BJ (cell line): ENCODE results near the genes TMEM151A, CD248, BRMS1, CTSF, LRFN4 and PC.

GRCh38 chr11:66081352-66081961 is 11.4 kb downstream of the PACS1 start:
- CAGE, long polyA plus RNA = no peak
- RRBS = no CpG with 5 or more reads among the region's 7 CpGs

DNA sequence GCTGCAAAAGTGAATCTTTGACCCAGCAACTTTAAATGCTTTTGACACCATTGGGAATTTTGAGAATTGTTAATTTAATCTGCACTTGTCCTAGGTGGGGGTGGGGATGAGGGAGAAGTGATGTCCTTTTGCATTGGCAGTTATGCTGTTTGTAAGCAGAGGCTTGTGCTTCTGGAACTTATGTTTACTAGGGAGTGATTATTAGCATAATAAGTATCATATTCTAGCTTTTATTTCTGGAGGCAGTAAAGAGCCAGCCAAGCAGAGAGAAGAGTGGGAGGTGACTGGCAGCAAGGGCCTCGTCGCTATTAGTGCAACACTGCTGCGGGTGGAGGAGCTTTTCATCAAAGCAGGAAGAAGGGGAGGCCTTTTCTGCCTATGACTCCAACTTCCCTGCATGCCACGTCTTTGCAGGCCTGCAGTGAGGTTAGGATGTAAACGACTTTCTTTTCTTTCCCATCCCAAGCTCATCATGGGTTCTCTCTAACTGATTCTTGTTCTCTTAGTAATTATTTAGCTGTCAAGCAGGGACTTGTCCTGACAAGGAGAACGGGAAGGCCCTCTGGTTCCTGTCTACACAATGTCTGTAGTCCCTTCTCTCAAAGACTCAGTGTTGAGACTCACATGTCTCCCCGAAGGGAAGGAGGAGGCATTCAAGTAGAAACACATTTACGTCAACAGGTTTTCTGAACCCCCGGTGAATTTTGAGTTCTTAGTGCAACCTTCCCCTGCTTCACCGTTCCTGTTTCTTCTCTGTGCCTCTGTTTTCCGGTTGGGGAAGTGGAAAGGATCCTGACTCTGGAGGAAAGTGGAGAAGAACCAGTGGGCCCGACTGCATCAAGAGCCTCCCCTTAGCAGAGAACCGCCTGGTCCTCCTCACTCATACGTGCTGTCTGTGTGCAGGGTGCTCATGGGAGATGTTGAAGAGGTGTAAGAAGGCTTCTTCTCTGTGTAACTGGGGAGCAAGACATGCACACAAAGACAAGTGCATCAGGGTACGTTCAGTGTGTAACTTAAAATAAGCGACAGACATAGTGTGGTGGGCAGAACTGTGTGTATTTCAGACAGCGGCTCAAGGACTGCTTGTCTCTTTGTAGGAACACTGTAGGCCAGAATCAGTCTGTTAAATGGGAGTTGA is 56.9 kb downstream of the PACS1 start:
- CAGE, long polyA plus RNA = no peak
- RRBS = 72% methylated on average over 3 of the region's 17 CpGs

DNA sequence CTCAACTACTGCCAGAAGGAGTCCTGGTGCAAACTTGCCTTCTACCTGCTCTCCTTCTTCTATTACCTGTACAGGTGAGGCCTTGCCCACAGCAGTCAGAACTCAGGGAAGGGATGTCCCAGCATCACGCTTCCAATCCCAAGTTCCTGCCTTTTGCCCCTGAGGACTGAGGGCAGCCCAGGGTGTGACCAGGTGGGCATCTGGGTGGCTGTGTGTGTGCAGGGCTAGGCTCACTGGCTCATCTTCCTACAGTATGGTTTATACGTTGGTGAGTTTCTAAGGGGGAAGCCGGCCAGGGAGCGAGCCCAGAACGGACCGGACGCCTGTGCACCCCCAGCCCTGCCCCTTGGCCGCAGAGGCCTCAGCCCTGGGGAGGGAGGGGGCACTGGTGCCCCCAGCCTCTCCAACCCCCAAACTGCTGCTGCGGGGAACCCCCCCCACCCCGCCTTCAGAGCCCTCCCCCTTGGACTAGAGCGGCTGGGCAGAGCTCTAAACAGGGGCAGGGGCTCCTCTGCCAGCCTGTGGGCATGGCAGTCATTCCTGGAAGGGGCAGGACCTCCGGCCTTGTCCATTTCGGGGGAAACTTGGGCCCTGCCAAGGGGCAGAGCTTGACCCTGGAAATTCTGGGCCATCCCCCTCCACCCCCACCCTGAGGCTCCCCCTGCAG is 5.5 kb downstream of the CNIH2 start:
- CAGE, long polyA plus RNA = no peak
- RRBS = no CpG with 5 or more reads among the region's 13 CpGs

GRCh38 chr11:66287839-66288512 is 967 bp downstream of the YIF1A start:
- CAGE, long polyA plus RNA = no peak
- RRBS = 56% methylated on average over 3 of the region's 18 CpGs

GRCh38 chr11:66291405-66292651 is at the start of gene TMEM151A:
Gene TMEM151A (plus strand): TSS chr11:66291894.
- CAGE, long polyA plus RNA = no peak
- RRBS = 5% methylated on average over 45 of the region's 115 CpGs

DNA sequence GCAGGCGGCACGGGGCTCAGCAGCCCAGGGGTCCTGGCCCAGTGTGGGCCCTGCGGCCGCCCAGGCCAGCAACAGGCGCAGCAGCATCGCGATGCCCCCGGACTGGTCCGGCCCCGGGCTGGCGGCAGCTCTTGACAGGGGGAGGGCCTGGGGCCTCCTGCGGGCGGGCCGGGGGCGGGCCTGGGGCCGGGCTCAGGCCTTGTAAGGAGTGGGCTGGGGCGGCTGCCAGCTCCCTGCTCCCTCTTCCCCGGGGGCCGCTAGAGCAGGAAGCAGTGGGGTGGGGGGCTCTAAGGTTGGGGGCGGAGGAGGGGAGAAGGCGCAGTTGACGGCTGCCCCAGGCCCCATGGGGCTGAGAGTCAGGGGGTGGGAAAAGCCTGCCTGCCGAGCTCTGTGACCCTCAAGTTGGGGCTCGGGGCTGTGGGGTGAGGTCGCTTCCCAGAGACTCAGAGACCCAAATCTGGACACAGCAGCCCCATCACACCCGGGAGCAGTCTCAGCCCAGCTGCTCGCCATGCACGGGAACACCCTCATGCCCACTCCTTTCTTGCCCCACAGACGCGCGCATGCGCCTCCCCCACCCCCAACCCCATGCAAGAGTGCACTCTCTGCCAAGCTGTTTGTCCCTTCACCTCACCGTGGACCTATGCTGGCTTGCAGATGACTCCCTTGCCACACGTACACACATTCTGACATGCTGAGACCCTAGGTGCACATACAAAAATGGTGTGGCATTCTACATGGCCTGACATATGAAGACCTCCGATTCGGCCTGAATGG is at the start of gene CD248:
CD248 (minus strand) TSS at position 104 of the 777 bp plus-strand sequence.
- CAGE, long polyA plus RNA = start-site peak on the minus strand centred at position 102 of the sequence, 6 bp wide, 411 and 407 reads in 2 replicates
- RRBS = 1% methylated on average over 8 of the region's 36 CpGs

GRCh38 chr11:66344760-66345671 is at the start of gene BRMS1:
Gene BRMS1 (minus strand): TSS chr11:66345104.
- CAGE, long polyA plus RNA = start-site peak on the minus strand at chr11:66345057-66345104, 100 and 470 reads in 2 replicates
- RRBS = under 1% methylated on average over 16 of the region's 61 CpGs

- CAGE, long polyA plus RNA = no peak
- RRBS = no CpG with 5 or more reads among the region's 9 CpGs
Observed at GRCh38 chr11:66418019-66418644, 2.7 kb upstream of the NPAS4 start.

DNA sequence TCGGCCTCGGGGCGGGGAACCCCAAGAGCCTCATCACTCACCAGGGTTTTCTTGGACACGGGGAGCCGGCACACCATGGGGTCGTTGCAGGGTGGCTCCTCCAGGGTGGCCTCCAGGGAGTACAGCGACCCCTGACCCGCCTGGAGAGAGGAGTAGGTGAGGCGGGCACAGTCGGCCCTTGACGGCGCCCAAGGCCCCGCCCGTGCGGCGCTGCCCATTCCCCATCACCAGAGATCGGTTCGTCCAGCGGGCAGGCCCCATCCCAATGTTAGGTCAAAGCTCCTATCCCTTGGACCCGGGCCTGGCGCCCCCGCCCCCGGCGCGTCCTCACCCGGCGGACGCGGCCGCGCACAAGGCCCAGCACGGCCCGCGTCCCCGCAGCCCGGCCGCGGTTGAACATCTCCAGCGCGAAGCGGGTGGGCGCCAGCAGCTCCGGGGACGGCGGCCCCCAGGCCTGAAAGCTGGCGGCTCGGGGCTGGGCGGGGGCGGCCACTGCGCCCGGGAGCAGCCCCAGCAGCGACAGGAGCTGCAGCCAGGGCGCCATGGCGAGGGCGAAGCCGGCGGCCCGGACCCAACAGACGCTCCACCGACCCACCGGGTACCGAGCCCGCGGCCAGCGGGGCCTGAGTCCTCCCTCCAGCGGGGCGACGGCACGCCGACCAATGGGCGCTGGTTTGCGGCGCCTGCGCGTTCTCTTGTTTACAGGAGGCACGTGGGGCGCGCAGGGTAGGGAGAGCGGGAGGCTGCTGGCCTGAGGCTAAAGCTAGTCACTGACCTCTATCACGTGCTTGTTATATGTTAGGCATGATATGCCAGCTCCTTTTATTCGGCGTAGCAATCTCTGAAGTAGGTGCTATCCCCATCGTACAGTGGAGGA is at the start of gene CTSF:
CTSF (minus strand) TSS at position 664 of the 877 bp plus-strand sequence.
- CAGE, long polyA plus RNA = no peak
- RRBS = 2% methylated on average over 31 of the region's 83 CpGs

DNA sequence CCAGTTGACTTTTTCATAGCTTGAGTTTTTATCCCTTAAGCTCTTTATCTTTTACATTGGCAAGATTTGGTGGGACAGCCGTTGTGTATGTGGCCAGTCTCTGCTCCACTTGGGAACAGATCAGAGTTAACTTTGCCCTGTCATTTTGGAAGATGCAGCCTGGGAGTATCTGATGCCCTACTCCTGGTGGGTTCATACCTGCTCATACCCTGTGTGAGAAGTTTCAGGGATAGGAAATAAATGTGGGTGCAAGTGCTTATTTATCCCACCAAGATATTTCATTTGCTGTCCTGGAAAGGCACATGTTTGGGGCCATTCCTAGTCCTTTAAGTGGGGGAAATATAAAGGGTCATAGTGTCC is 1.6 kb downstream of the RBM14 start:
- CAGE, long polyA plus RNA = no peak
- RRBS = no CpG with 5 or more reads among the region's 1 CpG

- CAGE, long polyA plus RNA = no peak
- RRBS = no CpG with 5 or more reads among the region's 23 CpGs
Observed at GRCh38 chr11:66623784-66624672, 7.6 kb downstream of the RBM14 start.

DNA sequence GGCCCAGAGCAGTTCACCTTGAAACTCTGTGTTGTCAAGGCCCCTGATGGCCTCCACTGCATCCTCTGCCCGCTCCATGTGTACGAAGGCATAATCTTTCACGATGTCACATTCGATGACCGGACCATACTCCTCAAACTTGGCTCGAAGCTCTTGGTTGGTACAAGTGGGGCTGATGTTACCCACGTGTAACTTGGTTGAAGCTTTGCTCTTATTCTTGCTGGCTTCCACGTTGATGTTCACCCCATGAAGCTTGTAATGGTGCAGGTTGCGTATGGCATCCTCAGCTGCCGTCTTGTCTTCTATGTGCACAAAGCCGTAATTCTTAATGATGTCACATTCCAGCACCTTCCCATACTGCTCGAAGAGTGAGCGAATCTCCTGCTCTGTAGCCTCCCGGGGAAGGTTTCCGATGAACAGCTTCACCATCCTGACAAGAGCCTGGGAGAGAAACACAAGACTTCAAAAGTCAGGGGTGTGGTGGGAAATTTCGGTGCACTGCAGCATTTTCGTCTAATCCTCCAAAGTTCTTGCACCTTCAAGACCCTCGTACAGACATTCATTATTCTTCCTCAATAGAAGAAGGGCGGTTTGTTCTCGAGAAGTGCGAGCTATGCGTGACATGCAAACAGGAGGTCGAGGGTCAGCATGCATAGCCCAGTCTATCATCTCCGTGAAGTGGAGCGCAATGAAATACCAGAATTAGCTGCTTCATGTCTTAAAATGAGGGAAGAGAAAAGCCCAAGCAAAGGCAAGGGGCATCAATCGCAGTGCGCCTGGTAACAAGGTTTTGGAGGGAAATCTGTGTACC is 831 bp downstream of the RBM4B start:
- CAGE, long polyA plus RNA = no peak
- RRBS = no CpG with 5 or more reads among the region's 27 CpGs

GRCh38 chr11:66718210-66719414 is 10.4 kb downstream of the SPTBN2 start:
- CAGE, long polyA plus RNA = no peak
- RRBS = 38% methylated on average over 9 of the region's 40 CpGs

DNA sequence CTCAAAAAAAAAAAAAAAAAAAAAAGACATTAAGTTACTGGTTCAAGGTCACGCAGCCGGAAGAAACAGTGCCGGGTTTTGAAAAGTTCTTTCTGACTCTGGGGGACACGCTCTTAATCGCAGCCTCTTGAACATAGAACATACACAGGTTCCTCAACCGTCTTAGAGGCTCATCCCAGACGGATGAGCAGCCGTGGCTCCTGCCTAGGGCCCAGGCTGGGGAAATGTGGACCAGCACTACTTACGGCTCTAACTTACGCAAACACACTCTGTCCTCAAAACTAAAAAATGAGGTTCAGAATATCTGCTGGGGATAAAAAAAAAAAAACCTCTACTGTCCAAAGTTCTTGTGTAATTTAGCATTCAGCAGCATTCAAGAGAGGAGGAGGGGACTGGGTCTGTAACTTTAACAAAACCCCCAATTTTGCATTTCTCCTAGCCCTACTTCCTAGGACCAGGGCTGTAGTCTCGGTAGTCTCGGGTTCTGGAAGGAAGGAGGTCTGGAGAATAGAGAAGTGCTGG is 6.1 kb downstream of the SPTBN2 start:
- CAGE, long polyA plus RNA = no peak
- RRBS = no CpG with 5 or more reads among the region's 12 CpGs

DNA sequence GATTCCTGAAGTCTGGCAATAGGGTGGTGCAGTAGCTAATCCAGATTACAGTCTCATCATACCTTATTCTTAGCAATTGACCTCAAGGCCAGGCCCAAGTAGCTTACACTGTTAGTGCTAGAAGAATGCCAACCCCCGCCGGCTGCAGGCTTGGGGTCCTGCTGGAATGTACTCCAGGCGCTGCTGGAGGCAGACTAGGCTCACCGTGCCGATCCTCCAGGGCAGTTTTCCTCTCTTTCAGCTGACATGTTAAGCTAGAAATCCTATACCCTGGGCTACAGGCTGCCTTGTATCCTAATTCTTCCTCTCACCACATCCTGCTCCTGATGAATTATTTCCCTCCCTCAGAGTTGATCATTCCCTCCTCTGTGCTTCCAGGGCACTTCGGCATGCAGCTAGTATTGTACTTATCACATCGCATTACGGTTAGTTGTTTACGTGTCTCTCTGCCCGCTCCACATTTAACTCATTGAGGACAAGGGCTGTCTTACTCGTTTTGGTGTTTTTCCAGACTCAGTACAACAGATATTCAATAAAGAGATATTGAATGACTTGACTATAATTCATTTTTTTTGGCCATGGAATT is 3.3 kb downstream of the SPTBN2 start:
- CAGE, long polyA plus RNA = no peak
- RRBS = no CpG with 5 or more reads among the region's 11 CpGs

- CAGE, long polyA plus RNA = no peak
- RRBS = no CpG with 5 or more reads among the region's 6 CpGs
Observed at GRCh38 chr11:66800930-66801649, 42.2 kb upstream of the RCE1 start.

GRCh38 chr11:66844555-66844851 is 1.3 kb downstream of the RCE1 start:
- CAGE, long polyA plus RNA = no peak
- RRBS = no CpG with 5 or more reads among the region's 2 CpGs

DNA sequence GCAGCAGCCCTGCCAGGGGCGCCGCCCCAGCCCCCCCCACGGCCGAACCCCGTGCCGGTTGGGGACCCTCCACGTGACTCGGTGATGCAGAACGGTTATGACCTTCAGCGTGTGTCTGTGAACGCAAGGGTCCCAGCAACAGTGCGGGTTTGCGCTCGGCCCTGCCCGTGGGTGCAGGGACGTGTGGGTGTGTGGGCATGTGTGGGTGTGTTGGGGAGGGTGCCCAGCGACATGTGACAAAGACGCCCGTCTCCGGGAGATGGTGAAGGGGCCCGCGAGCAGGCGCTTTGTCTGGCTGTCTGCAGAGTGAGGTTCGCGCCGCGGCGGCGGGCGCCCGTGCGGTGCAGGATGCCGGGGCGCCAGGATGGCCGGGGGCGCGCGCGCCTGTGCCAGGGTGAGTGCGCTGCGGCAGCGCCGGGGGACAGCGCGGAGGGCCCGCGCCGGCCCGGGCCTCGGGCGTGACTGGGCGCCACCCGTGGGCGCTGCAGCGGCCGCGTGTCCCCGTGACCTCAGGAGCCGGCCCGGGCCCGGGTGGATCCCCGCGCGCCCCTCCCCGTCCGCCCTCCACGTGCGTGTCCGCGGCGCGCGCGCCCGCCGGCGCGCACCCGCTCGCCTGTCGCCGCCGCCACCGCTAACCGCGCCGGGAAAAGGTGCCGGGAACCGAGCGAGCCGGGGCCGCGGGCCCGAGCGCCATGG is at the start of gene LRFN4:
LRFN4 (plus strand) TSS at position 594 of the 696 bp plus-strand sequence.
- CAGE, long polyA plus RNA = no peak
- RRBS = 1% methylated on average over 69 of the region's 95 CpGs

DNA sequence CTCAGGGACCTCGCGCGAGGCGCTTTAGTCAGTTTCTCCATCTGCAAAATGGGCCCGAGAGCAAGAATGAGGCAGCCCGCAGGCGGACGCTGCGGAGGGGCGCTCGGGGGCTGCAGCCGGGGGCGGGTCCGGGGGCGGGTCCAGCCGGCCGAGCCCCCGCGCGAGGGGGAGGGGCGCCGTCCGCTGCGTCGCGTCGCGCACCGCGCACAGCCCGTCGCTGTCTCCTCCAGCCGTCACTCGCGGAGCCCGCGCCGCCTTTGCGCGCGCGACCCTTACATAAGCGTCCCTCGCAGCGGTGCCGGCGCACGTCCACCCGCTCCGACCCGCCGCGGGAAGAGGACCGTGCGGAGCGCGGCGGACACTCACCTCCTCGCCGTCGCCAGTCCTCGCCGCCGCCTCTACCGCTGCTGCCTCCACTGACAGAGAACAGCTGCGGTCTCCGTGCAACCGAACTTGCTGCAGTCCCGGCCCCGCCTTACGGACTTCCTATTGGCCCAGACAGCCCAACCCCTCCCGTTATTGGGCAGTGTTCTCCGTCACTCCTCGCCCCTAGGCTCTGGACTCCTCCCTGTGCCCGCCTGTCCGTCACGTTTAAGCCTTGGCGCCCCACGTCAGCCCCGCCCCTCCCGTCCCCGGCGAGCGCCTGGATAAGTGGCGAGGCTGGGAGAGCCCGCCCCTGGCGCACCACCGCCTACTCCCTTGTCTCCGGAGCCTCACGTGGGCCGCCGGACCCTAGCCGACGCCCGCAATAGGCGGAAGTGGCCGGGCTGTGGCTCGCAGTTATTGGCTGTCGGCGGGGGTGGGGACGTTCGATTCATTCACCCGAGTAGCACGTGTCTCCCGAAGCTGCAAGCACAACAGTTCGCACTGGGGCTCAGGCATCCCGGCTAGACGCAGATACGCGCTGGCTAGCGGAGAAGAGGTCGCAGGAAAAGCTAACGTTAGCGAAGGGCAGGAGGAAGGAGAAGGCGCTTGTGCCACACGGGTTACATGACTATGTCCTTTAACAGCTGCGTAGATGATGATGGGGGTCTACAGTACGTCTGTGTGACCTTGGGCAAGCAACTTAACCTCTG is at the start of gene PC:
PC (minus strand) TSS at position 428 of the 1,076 bp plus-strand sequence.
- CAGE, long polyA plus RNA = no peak
- RRBS = under 1% methylated on average over 11 of the region's 118 CpGs

GRCh38 chr11:67055784-67056247 is 831 bp upstream of the RHOD start:
- CAGE, long polyA plus RNA = no peak
- RRBS = no CpG with 5 or more reads among the region's 18 CpGs